Melanocyte of skin (primary cell): Measurements from ENCODE around the gene UMODL1.

- CAGE, long polyA plus RNA, 2 experiments = start-site peak on the plus strand in 1 of 2 experiments, at chr21:41440916-41441017 at its widest, 70 to 508 reads per replicate
Observed at GRCh38 chr21:41440827-41441058, 14.7 kb downstream of the MX1 start.

DNA sequence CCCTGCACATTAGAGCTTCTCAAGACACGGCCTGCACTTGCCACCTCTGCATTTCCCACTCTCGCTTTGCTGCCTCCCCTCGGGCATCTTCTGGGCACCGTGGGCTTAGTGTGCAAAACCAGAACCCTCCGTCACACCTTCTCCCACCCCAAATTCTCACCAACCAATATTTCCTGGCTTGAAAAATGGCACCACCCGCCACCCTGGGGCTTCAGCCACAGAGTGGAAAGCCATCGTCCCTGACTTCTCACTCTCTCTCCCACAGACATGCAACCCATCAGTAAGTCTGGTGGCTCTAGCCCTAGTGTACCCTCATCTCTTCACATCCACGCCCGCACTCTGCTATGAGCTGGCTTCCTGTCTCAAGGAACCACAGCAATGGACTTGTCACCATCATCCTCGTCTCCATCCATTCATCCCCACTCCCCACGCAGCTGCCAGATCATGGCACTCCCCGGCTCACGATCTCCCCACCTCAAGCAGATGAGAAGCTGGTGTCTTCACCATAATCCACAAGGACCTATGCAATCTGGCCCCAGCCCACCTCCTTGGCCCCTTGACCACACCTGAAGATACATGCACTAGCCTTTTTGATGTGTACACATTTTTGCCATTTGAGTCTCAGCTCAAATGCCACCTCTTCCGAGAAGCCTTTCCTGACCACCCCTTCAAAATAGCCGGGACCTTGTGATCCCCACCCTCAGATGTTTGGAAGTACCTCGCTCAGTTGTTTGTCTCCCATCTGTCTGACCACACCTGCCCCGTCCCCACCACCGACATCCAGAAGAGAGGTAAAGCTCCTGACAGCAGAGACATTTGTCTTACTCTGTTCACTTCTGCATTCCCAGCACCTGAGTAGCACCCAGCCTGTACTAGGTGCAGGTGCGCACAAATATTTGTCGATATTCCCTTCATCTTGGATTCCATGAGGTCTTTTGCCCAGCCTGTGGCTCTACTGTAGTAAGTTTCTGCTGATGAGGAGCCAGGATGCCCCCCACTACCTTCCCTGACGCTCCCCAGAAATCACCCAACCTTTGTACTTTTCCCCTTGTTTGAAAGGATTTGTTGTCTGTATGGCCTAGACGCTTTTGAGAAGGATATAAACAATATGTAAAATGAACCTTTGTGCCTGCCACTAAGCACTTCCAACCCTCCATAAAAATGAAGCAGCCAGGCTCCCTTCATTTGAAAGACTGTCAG is 38.6 kb downstream of the TMPRSS2 start:
- CAGE, long polyA plus RNA, 2 experiments = no peak in any of the 2 experiments

DNA sequence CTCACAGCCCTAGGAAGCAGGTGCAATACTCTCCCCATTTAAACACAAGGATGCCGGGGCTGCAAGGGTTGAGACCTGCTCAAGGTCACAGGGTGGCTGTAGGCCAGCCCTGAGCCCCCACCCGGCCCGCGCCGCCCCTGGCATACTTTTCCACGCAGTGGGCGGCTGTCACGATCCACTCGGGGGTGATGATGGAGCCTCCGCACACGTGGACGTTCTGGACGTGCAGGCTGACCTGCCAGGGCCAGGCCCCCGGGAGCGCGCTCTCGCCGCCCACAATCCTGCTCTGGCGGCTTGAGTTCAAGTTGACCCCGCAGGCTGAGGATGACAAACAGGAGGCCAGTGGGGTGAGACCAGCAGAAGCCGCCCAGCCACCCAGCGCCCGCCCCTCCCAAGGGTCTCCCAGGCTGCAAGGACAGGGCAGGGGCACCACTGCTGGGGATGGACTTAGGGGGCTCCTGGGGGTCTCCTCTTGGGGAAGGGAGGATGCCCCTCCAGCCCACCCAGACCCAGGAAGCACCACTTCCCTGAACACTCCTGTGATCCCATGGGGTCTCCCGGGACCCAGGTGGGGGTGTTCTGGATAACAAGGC is 34.7 kb downstream of the TMPRSS2 start:
- CAGE, long polyA plus RNA, 2 experiments = no peak in any of the 2 experiments

GRCh38 chr21:41477794-41478200 is 30.2 kb downstream of the TMPRSS2 start:
- CAGE, long polyA plus RNA, 2 experiments = no peak in any of the 2 experiments

- CAGE, long polyA plus RNA, 2 experiments = no peak in any of the 2 experiments
Observed at GRCh38 chr21:41506958-41507418, 970 bp downstream of the TMPRSS2 start.

DNA sequence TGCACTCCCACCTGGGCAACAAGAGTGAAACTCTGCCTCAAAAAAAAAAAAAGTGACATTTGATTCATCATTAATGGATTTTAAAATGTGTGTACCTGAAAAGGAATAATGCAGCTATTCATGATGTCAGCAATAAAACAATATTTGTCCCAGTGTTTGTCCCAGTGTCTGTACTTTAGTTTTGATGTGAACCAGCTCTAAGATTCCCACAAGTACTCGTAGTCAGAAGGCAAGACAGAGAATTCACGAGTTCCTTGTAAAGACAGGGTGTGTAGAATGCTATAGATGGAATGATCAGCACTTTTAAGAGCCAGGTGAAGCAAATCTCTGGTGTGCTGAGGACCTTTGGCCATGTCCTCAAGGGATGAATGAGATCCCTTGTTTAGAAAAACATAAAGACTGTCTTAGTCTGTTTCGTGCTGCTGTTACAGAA is 11.9 kb upstream of the TMPRSS2 start:
- CAGE, long polyA plus RNA, 2 experiments = no peak in any of the 2 experiments

DNA sequence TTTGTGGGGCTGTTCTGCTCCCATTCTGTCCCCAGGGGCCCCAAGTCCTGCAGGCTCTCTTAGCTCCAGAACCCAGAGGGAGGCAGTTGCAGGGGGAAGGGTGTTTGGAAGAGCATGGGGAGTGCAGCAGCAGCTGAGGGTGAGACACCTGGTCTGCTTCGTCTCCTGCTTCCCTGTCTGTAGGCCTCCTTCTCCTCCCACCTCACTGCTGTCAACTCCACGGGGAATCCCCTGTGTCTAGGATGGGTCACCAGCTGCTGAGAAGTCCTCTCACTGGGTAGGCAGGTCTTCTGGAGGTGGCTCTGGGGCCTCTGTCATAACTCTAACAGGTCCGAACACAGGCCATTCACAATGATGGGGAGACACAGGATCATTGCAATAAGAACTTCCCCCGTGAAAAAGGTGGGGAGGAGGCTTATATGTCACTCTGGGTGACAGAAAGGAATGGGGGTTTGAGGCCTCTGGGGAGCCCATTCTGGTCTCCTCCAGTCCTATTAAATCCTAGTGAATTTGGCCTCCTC is 13.1 kb upstream of the TMPRSS2 start:
- CAGE, long polyA plus RNA, 2 experiments = no peak in any of the 2 experiments

- CAGE, long polyA plus RNA, 2 experiments = no peak in any of the 2 experiments
Observed at GRCh38 chr21:41558002-41558278, 50.0 kb upstream of the TMPRSS2 start.

DNA sequence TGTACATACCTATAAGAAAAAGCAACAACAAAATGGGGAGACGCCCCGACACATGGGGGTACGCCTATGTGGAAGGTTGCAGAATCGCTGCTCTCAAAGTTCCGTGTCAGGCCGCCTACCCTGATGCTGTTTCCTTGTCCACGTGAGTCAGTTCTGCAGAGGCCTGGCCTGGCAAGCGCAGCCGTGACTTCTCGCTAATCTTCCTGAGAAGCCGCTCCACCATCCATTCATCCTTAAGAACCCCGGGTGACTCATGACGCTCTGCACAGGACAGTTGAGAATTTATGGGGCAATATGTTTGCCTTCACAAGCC is 122.2 kb upstream of the TMPRSS2 start:
- CAGE, long polyA plus RNA, 2 experiments = no peak in any of the 2 experiments

GRCh38 chr21:41641070-41641646 is 125.7 kb downstream of the RIPK4 start:
- CAGE, long polyA plus RNA, 2 experiments = no peak in any of the 2 experiments

DNA sequence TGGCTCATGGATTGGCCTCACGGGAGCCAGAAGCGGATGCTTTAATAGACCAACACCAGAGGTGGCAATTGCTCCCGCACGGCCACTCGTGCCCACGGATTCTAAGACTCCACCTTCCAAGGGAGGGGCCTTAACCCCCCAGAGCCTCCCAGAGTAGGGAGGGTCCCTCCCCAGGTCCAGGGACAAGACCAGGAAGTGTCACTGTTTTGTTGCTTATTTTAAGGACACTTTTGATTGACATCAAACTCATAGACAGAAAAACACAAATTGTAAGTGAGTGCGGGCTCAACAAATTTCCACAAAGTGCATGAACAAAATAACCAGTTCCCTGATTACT is 45.1 kb upstream of the RIPK4 start:
- CAGE, long polyA plus RNA, 2 experiments = no peak in any of the 2 experiments

DNA sequence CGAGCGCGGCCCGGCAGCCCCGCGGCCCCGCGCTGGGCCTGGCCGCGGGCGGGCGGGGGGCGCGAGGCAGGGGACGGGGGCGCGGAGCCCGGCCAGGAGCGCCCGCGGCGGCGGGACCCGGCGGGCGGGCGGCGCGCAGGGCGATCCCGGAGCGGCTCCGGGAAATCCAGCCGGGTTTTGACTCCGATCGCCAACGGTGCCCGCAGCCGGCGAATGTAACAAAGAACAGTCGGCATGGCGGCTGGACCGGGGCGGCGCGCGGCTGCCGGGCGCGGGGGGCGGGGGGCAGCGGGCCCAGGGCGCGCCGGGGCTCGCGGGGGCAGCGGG is 302 bp downstream of the PRDM15 start:
- CAGE, long polyA plus RNA, 2 experiments = no peak in any of the 2 experiments

DNA sequence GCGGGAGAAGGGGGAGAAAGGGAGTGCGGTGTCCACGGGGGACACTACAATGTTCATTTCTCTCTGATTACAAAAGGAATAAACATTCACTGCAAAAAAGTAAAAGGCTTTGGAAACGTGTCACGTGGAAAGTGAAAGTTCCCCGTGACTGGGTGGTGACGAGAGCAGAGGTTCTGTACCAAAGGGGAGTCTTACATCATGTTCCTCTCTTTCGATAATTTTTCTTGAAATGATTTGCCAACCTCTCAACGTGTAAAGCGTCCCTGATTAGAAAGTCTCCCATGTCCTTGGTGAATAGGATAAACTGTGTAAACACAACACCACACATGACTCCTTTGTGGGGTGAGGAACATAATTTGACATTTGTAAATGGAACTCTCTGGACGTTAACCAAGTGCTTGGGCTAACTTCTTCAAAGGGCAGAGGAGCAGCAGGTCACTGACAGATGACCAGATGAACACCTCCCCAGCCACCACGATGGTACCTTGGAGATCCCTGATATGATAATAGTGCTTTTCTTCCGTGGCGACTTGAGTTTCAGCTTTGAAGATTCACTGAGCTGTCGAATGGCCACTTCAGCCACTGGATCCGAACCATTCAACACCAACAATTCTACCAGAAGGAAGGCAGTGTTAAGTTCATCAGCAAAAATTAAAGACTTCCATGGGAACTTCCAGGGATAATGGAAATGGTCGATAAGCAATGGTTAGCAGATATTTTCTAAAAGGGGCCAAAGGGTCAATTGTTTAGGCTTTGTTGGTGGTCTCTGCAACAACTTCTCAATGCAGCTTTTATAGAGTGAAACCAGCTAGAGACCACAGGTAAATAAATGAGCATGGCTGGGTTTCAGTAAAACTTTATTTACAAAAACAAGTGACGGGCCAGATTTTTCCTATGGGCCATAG is 22.2 kb upstream of the PRDM15 start:
- CAGE, long polyA plus RNA, 2 experiments = no peak in any of the 2 experiments

GRCh38 chr21:41952710-41953270 is 1.0 kb downstream of the C2CD2 start:
- CAGE, long polyA plus RNA, 2 experiments = no peak in any of the 2 experiments

GRCh38 chr21:42000173-42000892 is 9.8 kb downstream of the ZBTB21 start:
- CAGE, long polyA plus RNA, 2 experiments = no peak in any of the 2 experiments

GRCh38 chr21:42071085-42071469 is at the start of gene UMODL1:
Gene UMODL1 (plus strand): TSS chr21:42071317.
- CAGE, long polyA plus RNA, 2 experiments = no peak in any of the 2 experiments

DNA sequence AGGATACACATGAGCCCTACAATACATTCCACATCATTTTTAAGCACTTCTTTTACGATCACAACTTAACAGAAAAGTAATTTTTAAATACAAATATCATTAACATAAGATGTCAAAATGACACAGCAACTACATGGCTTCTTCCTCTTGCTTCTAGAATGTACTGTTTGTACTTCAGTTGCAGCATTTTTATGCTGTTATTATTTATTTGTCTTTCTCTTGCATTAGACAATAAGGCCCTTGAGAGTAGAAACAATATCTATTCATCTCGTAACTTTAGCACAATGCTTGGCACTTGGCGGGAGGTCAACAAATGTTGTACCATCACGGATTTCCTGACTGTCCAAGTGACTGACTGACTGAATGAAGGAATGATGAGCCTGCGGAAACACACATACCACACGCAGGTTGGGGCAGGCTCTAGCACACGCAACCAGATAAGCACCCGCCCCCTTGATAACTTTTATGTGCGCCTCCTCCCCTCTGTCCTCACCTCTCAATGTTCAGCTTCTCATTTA is 48.0 kb upstream of the ABCG1 start:
- CAGE, long polyA plus RNA, 2 experiments = no peak in any of the 2 experiments

- CAGE, long polyA plus RNA, 2 experiments = no peak in any of the 2 experiments
Observed at GRCh38 chr21:42191981-42192439, 26.9 kb upstream of the ABCG1 start.

DNA sequence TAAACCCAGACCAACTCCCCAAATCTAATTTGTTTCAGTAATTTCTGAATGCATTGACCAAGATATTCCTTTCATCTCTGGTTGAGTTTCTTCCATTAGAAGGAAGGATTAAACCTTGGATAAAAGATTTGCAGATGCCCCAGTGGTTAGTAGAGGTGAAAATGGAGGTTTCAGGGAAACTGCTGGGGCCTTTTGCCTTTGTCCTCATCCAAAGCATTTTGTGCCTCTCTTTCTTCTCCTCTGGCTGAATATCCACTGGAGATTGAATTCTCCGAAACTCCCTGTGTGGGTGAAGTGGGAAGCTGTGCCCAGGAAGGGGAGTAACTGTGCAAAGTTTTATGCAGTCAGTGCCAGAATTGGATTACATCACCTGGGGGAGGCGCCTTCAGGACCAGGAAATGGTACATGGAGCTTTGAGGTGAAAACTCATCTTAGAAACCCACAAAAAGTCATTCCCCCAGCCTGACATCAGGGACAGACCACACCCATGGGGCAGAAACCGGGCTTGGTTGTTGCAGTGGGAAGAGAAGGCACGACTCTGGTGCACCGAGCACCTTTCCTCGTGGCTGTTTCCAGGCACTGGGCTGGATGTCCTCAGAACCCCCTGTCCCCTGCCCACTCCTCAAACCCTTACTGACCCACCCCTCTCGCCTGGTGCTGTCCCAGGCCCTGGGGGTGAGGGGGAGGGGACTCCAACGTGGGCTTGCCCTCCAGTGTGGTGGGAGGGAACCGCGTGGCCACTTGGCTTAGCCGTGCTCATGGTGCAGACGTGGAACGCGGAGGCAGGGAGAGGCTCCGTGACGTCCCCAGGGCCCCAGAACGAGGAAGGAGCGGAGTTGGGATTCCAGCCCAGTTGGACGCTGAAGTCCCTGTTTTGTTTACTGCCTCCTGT is 15.8 kb downstream of the TFF3 start:
- CAGE, long polyA plus RNA, 2 experiments = no peak in any of the 2 experiments

GRCh38 chr21:42335882-42336575 is 14.8 kb downstream of the TFF2 start:
- CAGE, long polyA plus RNA, 2 experiments = no peak in any of the 2 experiments